Cardiac fibroblast (primary cell): ENCODE data around the genes SLC6A15, C12orf29 and KITLG.

GRCh38 chr12:82359051-82359493 lies 743 bp downstream of the METTL25 start:
- RRBS = no CpG with 5 or more reads among the region's 5 CpGs

DNA sequence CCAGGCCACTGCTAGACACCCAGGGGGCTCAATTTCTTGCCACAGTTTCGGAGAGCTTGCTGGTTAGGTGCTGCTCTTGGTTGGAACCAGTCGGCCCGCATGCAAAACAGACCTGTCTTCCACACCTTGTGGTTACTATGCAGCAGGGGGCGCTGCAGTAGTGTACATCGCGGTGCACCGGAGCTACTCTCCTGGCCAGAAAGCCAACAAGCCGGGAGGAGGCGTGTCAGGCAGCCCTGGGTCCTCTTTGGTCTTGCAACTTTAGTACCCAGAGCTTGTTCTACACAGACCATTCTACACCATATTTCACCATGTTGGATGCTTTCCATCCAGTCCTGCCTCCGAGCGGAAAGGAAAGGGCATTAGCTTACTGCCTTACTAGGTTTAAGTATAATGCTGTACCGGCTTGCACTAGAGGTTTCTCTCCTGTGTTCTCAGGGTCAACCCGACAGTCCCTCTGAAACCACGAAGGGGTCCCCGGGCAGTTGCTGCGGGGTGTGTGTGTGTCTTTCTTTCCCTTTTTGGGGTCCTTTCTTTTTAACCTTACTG lies 908 bp upstream of the TMTC2 start:
- RRBS = 2% methylated on average over 4 of the region's 16 CpGs

DNA sequence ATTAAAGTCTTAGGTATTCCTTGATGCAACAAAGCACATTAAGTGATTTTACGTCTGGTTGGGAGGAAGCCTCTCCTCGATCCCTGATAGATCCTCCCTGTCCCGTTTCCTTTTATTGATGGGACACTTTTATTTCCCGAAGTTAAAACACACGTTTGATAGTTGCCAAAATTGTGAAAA lies 1.2 kb downstream of the TMTC2 start:
- RRBS = no CpG with 5 or more reads among the region's 5 CpGs

DNA sequence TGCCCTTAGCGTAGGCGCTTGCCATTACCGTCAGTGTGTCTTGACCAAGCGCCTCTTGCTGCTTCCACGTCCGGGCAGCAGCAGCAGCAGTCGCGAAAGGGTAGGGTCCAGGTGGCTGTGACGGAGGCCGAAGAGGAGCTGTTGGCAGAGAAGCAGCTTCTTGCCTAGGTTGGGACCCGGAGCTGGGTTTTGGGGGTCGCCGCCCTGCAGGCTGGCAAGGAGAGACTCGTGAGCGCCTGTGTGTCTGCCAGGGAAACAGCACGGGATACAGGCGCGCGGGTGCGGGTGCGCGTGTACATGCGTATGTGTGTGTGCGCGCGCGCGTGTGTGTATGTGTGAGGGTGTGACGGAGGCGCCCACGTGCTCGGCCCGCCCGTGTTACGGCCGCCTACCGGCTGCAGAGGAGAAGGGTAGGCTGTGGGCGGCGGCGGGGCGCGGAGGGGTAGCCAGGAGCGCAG lies at the start of gene SLC6A15:
Gene SLC6A15, minus strand, starts transcription at position 305 of the 458 bp plus-strand sequence.
- RRBS = no CpG with 5 or more reads among the region's 43 CpGs

GRCh38 chr12:85280341-85281015 lies 458 bp downstream of the ALX1 start:
- RRBS = 2% methylated on average over 4 of the region's 43 CpGs

DNA sequence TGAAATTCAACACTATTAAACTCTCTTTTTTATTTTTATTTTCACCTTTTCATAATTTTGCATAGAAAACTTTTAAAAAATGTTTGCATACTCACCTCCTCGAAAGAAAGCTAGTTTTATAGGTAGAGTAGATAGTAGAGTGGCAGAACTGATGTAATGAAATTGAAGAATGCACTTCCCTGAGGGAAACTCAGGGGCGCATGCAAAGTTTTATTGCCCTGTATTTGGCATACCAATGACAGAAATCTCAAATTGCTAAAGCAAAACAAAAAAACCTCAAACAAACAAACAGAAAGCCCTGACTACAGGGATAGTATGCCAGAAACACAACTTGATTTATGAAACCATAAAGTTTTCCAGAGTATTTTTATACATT lies 1.9 kb downstream of the RASSF9 start:
- RRBS = no CpG with 5 or more reads among the region's 2 CpGs

DNA sequence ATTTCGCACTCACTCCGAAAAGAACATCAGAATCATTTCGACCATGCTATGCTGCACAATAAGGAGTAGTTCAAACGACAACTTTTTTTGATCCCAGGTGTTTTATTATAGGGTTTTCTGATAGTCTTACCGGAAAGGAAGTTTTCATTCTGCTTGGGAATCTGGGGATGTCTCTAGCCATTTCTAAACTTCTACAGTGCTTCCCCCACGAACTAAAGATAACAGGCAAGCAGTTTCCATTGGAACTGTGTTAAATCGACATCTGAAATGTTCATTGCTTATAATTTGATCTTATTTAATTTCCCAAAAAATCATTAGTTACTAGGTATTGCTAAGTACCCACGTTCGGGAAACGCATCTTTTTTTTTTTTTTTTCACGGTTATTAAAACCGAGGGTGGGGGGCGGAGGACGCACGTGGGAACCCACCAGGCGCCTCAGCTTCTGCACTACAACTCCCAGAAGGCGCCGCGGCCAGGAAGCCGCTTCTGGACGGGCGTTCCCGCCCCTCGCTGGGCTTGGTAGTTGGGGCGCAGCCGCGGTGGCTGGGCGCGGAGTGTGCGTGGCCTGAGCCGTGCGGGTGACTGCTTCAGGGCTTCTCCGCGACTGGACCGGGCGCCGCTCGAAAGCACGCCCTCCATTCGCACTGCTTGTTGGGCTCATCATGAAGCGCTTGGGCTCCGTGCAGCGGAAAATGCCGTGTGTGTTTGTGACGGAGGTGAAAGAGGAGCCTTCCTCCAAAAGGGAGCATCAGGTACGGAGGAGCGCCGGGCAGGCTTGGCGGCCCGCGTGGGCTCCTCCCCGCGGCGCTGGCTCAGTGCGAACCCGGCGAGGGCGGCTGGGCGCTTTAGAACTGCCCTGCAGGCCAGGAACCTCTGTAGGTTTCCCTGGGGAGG lies at the start of gene C12orf29:
Gene C12orf29, plus strand, starts transcription at position 550 of the 894 bp plus-strand sequence.
- RRBS = under 1% methylated on average over 9 of the region's 59 CpGs

DNA sequence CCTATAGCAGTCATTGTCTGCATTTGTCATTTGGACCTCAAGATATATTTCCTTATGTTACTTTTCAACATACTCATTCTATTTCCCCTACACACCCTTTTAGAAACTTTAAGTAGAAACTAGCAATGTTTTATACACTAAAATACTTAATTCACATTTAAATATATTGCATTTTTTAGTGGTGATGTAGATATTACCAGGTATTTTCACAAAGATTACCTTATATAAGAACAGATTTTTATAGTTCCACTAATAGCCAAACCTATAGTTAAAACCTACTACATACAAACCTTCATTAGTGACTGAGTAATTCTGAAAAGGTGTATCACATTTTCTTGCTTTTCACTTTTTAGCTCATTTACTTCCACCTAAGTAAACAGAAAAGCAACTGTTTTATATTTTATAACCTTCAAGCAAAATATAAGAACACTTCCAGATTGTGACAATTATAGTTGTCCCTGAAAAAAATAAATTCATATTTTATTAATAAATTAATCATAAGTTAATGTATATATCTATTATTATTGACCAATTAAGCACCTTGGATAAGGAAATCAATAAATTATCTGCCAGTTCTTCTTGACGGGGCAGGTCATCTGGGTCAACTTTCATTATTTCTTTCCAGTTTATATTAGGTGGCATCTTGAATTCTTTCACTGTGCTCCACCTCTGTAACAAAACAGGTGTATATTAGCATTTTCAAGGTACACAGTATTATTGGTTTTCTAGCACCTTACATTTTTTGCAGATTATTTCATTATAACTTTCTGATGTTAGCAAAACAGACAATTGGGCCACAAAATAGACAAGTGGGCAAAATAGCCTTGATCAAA lies 1.0 kb downstream of the CEP290 start:
- RRBS = no CpG with 5 or more reads among the region's 1 CpG

- RRBS = no CpG with 5 or more reads among the region's 23 CpGs
Measured at GRCh38 chr12:88142615-88143237, 619 bp downstream of the TMTC3 start.

DNA sequence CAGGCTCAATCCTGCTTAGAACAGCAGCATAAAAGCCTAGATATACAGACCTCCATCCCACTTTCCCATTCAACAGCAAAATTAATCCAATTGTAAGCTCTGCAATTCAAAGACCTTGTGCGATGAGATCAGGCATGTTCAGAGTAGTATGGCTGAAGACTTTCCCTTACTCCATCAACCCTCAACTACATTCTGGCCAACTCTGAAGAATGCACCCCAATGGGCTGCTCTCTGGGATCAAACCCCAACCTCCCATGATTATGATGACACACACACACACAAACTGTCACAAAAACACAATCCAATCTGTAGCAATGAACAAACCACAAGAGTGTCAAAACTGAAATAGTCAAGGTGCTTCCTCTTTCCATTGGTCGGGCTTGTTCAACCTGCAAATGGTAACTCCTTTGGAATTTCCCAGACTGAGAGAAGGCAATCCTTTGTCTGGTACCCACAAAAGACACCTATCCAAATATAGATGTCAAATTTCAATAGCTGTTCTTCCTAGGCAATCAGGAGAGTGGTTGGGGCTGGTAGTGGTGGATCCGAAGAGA lies 191.8 kb downstream of the KITLG start:
- RRBS = no CpG with 5 or more reads among the region's 3 CpGs

DNA sequence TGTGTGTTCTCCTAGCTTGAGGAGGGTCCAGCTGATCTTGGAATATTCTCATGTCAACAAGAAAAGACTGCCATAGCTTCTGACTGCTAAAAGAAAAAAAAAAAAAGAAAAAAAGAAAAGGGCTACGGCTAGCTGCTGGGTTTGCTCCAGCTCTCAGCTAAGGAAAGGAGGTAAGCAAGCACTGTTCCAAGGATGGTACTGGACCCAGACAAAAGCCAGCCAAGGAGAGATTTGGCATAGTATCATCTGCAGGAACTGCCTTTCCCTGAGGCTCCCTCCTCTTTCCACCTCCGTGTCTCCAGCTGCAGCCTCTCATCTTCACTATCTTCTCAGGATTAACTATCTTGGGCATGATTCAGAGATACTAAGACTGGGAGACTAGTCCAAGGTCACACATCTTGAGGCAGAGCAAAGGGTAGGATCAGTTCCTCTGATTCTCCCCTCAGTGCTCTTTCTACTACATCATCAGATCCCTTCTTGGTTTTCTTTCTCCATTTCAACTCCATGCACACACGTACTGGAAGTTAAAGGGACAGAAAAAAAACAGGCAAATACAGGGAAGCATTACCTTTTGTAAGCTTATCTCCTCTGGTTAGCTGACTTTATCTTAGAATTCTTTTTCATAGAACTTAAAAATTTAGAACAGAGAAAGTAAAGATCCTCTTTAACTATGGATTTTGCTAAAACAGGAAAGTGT lies 5.9 kb downstream of the KITLG start:
- RRBS = no CpG with 5 or more reads among the region's 3 CpGs

GRCh38 chr12:88579929-88581116 lies at the start of gene KITLG:
Gene KITLG (minus strand): TSS chr12:88580471.
- RRBS = 1% methylated on average over 23 of the region's 81 CpGs

GRCh38 chr12:89160492-89161206 lies 191.7 kb downstream of the DUSP6 start:
- RRBS = no CpG with 5 or more reads among the region's 5 CpGs

GRCh38 chr12:89208563-89209139 lies 143.7 kb downstream of the DUSP6 start:
- RRBS = no CpG with 5 or more reads among the region's 5 CpGs

GRCh38 chr12:89343107-89343602 lies 9.1 kb downstream of the DUSP6 start:
- RRBS = no CpG with 5 or more reads among the region's 4 CpGs

DNA sequence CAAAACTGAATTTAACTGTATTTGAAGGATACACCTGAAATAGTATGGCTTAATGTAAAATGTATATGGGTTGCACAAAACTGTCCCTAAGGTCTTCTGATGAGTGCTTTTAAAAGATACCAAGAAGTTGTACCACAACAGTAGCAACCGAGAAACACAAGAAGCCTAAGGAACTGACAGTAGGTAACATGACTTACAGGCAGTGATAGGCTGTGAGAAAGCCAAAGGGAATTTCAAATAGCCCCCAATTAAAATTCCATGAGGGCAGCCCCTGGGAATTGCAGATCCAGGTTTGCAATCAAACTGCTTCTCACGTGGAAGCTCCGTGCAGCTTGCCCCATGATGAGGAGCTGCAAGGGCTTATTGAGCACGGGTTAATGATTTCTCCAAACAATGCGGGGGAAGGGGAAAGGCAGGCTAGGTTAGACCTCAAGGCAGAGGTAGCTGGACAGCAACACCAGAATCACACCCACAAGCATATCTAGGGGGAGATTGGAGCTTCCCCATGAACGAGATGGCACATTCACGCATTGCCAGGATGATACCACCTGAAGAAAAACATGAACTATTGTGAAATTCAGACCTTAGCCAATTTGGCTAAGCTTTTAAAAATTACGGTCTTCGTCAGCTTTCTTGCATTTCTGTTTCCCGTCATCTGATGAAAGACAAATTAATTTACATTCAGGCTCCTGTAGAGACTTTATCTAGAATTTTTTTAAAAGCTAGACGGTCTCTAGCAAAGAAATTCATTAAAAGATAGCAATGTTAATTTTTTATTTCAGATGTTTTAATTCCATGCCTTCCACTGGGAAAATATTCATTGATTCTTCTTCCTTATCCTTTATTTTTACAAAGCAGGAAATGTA lies 5.0 kb upstream of the DUSP6 start:
- RRBS = no CpG with 5 or more reads among the region's 11 CpGs

GRCh38 chr12:89418218-89418586 lies 65.9 kb upstream of the DUSP6 start:
- RRBS = no CpG with 5 or more reads among the region's 4 CpGs

DNA sequence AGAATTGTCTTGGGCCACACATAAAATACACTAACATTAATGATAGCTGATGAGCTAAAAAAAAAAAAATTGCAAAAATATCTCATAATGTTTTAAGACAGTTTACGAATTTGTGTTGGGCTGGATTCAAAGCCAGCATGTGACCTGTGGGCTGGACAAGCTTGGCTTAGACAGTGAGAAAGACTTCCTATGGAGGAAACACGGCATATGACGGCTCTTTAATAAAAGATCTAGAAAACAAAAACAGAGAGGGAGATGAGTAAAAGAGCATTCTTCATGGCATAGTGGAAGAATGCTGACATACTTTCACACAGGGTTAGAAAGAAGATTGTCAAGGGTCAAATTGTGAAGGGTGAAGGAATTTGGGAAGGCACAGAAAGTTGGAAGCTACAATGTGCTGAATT lies 63.5 kb downstream of the GALNT4 start:
- RRBS = no CpG with 5 or more reads among the region's 3 CpGs

GRCh38 chr12:89521630-89522224 lies 2.9 kb downstream of the GALNT4 start:
- RRBS = no CpG with 5 or more reads among the region's 4 CpGs

GRCh38 chr12:89548718-89549145 lies 22.9 kb upstream of the POC1B start:
- RRBS = no CpG with 5 or more reads among the region's 1 CpG